Temporal lobe (tissue), 2 donors: Measurements from ENCODE around the genes MYO1D, NLE1 and UNC45B.

DNA sequence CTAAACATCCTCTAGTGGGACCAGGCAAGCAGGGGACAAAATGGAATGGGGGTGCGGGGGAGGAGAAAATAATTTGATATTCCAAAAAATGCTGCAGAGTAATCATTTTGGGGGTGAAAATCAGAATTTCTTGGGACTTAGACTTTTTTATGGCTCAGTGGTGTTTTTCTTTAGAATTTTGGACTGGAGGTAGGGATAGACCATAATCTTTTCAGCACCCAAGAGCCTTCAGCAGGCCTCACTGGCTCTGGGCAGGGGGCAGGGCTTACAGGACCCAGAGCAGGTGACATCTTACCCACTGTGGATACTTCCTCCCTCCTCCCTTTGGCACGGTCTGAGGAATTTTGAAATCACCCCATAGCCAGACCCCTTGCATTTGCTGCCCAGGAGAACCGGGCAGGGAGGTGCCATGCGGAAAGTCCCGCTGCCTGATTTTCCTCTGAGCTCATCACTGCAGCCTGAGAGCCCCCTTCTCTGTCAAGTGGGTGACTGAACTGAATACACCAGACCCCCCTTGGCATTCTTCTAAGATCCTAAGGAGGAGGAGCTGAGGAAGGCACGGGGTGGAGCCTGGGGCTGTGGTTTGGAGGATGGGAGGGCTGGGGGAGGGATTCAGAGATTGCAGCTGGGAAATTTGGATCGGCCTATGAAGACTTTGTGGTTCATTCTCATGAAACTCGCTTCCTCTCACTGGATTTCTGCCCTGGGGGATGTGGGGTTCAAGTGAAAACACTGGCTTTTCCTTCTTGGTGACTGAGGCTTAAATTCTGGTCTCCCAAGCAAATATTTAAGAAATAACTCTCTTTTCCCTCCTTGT is 173.4 kb downstream of the RAB11FIP4 start:
- RAMPAGE, long total RNA = no peak

GRCh38 chr17:31803643-31804314 is 55.3 kb downstream of the COPRS start:
- RAMPAGE, long total RNA = no peak

DNA sequence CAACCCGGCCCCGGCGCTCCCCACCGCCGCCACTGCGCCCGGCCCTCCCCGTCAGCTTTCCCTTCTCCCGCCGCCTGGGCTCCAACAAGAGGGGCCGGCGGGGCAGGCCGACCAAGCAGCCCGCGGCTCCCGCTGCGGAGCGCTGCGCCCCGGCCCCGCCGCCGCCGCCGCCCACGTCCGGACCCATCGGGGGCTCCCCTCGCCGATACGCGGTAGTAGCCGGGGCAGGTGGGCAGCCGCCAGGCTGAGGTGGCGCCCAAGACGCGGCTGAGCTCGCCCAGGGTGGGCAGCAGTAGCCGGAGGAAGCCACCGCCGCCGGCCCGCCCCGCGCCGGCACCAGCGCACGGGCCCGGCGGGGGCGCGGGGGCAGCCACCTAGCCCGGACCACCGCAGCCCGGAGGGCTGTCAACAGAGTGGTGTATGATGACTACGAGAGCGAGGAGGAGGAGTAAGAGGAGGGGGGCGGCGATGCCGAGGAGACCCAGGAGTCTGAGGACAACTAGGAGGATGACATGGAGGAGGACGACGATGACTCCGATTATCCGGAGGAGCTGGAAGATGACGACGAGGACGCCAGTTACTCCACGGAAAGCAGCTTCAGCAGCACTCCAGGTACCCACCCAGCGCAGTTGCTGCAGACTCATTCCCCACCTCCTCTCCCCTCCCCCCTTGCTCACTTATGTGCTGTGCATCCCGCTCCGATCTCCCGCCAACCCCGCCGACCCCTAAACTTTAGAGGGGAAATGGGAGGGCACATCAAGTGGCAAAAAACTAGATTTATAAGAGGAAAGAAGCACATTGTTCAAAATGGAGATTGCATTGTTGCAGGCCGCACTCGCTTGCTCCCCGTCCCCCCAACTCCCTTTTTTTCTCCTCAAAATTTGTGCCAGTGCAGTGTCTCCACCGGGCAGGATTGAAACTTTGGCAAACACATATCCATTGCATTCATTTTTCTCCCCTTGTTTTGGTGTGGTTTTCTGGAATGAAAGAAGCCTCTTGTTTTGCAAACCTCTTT is 645 bp downstream of the LRRC37B start:
- RAMPAGE, long total RNA = no peak

DNA sequence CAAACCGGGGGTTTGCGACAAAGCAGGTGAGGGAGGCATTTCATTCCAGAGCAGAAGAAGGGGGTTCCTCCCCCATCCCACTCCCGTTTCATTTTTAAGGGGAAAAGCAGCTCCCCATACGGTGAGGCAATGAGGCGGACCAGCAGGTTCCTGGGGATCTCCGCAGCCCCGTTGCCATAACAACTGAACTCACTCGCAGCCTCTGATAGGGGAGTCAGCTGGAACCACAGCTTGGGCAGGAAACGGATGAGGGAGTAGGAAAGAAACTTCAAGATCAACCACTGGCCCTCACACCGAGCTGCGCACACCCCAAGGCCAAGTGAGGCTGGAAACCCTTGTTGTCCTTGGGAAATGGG is 62.6 kb upstream of the RHOT1 start:
- RAMPAGE, long total RNA = no peak

- RAMPAGE, long total RNA = start-site peak on the minus strand at chr17:32084188-32084226, 9 and 8 reads in 2 replicates
Observed at GRCh38 chr17:32083536-32084647, 58.4 kb upstream of the RHOT1 start.

DNA sequence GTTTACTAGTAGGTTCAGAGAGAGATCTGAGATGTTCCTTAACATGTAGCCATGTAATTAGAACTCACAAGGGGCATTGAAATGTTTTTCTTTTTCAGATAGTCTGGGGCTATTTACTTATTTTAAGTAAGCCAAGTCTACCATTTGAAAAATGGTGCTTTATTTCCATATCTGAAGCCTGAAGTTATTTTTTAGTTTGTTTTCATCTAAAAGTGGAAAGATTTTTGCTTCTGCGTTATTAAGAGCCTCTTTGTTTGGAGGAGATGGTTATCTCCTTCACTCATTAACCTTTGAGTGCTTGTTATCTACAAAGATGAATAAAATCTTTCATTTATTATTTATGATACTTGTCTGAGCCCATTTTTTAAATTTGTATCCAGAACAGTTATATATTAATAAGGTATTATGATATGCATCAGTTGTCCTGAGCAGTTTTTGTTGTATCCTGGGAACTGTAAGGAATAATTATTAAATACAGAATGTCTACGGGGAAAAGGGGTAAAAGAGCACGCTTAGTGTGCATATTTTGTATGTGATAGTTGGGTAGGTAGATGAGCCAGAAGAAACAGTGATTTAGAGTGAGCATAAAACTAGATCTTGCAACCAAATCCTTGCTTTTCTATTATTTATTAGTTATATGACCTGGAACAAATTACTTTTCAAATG is 31.7 kb downstream of the ZNF207 start:
- RAMPAGE, long total RNA = no peak

DNA sequence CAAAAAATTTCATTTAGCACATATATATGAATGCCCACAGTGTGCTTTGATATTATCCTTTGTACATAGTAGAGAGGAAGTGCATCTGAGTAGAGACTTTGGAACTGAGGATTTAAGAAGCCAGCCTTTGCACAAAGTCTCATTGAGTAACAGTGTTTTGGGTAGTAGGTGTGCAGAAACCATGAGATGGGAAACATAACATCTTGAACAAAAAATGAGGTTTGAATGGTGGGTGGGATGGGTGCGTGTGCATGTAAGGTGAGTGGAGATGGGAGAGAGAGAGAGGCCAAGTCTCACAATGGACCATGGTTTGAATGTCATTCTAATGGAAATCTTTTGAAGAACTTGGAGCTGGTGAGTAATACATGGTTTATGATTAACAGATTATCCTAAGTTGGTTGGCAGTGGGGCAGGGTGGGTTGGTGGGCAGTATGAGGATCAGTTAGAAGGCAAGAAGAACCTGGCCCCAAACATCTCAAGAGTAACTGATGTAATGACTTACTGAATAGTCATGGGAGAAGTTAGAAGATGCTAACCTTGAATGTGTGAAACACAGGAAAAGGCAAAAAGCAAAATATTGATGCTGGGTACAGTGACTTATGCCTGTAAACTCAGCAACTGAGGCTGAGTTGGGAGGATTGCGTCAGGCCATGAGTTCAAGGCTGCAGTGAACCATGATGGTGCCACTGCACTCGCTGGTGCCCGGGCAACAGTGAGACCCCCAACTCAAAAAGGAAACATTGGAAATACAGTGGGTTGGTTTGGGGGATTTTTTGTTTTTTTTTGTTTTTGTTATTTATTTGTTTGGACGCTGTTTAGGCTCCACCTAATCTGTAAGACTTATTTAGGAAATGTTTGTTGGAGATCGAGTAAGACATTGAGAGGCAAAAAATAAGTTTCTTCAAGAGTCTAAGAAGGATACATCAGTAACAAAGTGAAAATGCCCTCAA is 32.7 kb downstream of the ZNF207 start:
- RAMPAGE, long total RNA = no peak

DNA sequence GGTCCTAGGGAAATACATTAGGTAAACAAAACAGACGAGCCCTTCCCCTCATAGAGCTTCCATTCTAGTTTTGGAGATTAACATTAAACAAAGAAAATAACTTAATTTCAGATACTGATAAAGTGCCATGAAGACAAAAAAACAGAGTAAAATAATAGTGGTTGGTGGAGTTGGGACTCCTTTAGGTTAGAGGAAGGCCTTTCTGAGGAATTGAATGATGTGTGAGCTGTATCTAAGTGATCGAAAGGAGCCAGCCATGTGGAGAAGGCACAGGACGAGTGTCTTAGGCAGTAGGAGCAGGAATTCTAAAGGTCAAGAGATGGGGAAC is 43.6 kb downstream of the ZNF207 start:
- RAMPAGE, long total RNA = no peak

DNA sequence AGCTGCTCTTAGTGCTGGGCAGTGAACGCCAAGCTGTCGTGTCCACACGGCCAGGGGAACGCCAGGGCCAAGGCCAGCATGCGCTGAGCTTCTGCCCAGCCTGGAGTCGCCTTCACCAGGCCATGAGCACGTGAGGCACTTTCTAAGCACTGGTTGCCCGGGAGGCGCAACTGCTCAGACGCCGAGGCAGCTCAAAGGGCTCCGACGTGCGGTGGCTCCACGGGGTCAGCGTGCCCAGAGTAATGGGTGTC is 9.1 kb downstream of the CDK5R1 start:
- RAMPAGE, long total RNA = no peak

DNA sequence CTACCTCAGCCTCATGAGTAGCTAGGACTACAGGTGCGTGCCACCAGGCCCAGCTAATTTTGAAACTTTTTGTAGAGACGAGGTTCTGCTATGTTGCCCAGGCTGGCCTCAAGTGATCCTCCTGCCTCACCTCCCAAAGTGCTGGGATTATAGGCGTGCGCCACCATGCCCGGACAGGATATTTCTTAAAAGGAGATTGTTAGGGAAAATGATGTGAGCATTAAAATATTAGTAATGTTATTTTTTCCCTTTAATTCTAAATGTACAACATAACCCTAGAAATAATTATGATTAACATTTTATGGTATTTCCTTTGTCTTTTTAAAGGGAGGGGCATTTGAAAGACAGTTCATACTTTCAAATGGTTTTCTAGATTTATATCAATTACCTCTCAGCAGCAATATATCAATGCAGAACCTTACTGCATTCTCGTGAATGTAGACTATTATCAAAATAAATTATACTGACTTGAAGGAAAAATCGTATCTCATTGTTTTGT is 75.8 kb downstream of the CDK5R1 start:
- RAMPAGE, long total RNA = no peak

GRCh38 chr17:32854055-32854733 is 22.7 kb downstream of the MYO1D start:
- RAMPAGE, long total RNA = no peak

DNA sequence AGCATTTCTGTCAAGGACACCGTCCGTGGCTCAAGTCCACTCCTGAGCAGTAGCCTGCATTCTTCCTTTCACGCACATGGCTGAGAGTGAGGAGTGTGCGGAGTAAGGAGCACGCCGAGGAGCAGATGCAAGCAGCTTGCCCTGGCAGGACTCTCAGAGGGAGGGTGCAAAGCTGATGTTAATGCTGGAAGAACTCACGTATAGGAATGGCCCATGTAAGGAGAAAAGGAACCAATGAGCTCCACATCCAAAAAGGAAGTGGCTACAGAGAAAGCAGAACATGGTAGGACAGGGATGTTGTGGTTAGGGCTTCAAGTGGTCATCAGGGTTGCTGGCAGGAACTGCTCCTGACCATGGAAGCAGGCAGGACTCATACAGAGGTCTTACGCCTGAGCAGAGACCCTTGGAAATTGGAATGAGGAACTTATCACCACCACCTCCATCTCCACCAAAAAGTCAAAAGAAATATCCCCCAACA is 5.2 kb downstream of the MYO1D start:
- RAMPAGE, long total RNA = no peak

DNA sequence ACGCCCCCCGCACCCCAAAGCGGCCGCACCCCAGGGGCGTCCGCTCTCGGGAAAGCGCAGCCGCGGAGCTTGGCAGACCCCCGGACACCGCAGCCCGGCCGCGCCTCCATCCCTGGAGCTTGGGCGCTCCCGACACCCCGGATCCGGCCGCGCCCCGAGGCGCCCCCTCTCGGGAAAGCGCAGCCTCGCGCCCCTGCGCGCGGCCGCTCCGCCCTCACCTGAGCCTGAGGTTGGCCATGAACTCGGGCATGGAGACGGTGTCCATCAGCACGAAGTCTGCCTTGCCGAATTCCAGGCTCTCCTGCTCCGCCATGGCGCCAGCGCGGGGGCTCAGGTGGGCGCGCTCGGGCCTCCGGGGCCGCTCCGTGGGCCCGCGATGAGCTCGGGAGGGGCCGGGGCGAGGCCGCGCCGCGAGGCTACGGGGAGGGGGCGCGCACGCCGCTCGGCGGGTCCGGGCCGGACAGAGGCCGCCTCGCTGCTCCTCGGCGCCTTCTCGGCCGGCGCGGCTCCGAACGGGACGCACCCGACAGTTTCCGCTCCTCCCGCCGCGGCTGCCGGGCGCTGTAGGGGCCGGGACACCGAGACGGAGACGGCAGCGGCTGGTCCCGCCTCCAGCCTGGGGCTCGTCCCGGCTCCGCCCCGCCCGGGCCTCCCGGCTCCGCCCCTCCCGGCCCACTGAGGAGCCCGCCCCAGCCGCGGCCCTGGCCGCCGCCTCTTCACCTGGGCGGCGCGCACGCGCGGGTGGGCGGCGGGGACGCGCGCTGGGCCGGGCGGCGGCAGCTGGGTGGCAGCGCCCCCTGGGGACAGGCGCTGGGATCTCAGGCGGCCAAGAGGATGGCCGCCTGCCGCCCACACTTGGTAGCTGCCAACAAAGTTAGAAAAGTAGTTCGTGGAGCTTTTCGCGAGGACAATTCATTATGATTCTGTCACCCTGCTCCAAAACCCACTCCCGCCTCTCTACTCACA is at the start of gene MYO1D:
TSS of gene MYO1D (minus strand) at position 565 of the 966 bp plus-strand sequence.
- RAMPAGE, long total RNA = no peak

DNA sequence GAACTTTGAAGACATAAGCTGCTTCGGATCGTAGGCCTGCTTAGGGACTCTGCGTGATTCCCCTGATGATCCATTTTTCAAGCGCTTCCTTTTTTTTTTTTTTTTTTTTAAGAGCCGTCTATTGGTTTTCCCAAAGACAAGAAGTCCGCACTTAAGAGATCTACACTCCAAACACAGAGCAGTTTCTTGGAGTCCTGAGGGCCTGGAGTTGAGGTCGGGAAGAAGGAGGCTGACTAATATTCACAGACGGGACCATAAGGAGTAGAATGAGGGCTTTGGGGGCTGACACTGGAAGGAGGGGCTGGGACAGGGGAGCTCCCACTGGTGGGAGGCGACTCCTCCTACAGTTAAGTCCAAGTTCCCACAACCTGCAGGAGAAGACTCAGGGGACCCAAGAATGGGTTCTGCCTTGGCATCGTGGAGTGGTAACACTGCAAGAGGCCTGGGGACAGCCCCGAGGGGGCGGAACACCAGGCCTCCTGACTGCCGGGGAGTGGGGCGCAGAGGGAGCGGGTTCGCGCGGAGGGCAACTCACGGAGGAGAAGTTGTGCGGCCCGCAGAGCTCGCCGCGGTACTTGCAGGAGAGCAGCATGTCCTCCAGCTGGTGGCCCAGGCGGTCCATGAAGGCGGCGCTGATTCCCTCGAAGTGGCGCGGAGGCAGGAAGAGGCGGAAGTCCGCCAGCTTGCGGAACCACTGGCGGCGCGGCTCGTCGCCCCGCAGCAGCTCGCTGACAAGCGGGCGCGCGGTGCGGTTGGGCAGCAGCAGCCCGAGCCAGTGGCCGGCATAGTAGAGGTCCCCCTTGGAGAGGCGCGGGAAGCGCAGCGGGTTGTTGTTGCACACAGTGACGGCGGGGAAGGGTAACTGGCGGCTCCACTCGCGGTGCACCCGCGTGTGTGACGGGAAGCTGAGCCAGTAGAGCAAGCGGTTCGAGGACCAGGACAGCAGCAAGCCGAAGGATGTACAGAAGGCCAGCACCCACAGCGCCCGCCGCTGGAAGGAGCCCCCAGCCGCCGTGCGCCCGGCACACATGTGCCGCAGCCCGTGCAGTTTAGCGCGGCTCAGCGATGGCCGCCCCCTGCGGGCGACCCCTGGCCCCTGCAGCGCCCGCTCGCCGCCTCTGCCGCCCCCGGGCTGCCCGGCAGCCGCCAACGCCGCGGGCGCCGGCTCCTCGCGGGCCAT is 1.8 kb downstream of the ASIC2 start:
- RAMPAGE, long total RNA = no peak

DNA sequence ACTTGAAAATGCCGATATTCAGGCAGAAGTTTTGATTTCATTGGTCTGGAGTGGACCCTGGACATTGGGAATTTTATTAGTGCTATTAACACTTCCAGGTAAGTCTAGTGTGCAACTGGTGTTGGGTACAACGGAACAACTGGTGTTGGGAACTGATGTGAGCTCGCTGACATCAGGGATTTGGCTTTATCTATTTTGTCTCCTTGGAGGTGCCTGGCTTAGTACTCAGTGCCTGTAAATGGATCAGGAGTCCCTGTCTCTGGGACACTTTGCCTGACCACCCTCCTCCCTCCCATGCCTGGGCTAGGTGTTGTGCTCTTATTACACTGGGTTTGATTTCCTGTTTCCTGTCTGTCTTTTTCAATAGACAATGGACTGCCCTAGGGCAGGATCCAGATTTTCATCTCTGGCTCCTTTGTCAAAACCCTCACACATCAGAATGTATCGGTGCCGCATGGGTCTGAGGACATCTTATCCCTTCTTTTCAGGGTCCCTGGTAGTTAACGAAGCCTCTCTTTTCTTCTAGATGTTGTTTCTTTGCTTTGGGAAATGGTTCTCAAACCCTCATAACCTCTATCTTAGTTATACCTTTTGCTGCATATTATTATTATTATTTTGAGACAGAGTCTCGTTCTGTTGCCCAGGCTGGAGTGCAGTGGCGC is 223.6 kb upstream of the ASIC2 start:
- RAMPAGE, long total RNA = no peak

DNA sequence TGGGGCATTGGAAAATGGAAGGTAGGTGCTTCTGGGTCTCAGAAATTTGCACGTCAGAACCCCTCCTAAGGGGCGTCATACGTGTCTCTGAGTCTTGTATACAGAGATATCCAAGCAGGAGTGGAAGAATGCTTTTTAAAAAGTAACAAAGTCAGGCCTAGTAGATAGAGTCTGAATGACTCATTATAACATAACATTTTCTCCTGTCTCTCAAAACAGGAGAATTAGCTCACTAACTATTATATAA is 86.2 kb upstream of the CCL2 start:
- RAMPAGE, long total RNA = no peak

GRCh38 chr17:35059898-35060459 is 3.5 kb downstream of the RFFL start:
- RAMPAGE, long total RNA = no peak

- RAMPAGE, long total RNA = no peak
Observed at GRCh38 chr17:35141614-35142714, at the start of gene NLE1. NLE1 (minus strand) TSS chr17:35142303.

GRCh38 chr17:35147103-35148145 is at the start of gene UNC45B:
UNC45B (plus strand) TSS chr17:35147817.
- RAMPAGE, long total RNA = no peak

DNA sequence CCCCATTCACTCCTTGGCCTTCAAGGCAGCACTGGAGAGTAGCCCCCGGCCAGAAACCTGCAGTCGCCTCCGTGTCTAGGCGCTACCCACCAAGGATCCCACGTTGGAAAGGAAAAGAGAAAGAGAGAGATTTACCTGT is 438 bp downstream of the SLFN12 start:
- RAMPAGE, long total RNA = no peak